Colonic mucosa (tissue), 1 donor: ENCODE measurements around a stretch of chr10.

DNA sequence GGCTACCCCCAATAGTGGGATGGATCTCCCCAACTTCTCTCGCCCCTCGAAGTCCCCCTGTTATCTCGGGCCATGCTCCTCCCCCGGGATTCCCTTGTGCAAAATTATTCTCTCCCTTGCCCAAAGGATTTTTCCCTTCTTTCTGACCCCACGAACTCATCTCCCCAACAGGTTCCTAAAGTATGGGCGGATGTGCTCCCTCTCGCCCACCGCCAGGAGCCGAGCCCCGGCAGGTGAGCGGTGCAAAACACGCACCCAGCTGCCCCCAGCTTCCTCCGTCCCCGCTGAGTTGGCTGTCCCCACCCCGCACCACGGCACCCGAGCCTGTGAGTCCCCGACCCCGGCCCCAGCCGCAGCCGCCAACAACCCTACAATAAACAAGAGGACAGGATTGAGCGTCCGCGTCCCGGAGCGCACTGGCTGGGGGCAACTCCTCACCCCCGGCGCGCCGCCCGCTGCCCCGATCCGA lies 935 bp downstream of the KCNMA1 start:
- PRO-cap: no peak

DNA sequence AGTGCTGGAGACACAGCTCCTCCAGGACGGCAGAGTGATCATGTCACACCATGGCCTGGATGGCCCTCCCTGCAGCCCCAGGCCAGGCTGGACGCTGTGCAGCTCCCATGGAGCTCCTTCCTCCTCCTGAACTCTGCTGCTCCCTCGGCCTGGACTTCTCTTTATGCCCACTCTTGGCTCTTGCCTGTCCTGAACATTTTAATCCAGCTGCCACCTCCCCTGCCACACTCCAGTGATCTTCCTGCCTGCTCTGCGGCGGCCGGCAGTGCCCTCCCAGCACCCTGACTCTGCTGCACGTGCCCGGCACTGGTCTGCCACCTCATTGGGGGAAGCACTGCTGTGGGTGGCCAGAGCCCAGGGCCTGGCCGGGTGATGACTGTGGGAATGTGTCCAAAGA lies 116.1 kb downstream of the DLG5 start:
- PRO-cap: unidirectional peak, minus-strand start at position 132 of the sequence

DNA sequence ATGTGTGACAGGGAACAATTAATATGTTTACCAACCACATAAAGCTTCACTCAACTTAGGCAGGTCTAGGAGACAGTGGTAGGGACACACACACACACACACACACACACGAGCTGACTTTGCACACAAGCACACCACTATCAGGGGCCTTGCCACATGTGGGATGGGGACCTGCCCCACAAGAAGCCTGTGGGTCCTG lies 70.3 kb downstream of the DLG5 start:
- PRO-cap: no peak

GRCh38 chr10:77877607-77878894 lies 48.5 kb downstream of the DLG5 start:
- PRO-cap: no peak

- PRO-cap: no peak
Observed at GRCh38 chr10:77905301-77905935, 21.1 kb downstream of the DLG5 start.

DNA sequence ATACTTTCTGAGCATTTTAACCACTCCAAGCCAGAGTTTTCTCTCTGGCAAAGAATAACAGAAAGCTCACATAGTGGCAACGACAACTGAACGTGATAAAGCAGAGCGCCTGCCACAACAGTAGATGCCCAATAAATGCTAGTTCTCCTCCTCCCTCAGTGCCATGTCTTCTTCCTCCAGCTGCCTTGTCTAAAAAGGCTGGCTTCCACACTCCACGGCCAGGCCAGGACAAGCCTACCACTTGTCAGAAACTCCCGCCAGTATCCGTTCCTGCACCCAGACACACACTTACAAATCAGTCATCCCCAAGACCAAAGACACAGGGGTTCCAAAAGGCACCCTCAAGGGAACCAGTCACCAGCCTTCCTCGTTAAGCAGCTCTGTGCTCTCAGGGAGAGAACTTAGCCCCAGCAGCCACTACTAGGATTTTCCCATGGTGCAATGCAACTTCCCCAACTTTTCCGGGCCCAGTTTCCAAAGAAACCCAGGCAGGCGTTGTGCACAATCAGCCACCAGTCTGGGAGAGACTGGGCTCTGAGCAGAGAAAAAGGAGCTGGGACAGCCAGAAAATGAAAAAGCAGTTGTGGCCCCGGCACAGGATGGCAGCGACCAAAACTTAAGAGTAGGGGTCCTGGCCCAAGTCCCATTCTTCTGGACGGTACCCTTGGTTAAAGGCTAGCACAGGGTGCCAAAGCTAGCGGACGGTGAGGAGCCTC lies 1.2 kb downstream of the DLG5 start:
- PRO-cap: unidirectional peak, plus-strand start at position 515 of the sequence

DNA sequence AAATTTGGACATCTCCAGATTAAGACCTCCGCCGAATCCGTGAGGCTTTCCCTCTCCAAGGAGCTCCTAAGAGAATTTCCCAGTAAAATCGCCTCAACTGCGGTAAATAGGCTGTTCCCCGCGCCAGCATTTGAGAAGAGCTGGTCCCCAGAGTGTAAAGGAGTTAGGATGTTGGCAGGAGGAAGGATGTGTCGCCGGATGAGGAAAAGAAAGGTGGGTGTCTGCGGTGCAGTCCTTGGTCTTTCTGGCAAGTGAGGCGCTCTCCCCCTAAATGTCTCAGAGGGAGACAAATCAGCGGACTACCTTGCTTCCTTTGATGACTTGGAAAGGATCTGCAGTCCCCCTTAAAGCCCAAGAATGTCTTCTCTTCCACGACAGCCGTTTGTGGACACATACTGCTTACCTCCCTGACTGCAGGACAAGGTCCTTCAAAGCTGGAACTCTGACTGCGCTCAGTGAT lies 885 bp upstream of the DLG5 start:
- PRO-cap: no peak

- PRO-cap: no peak
Observed at GRCh38 chr10:77983669-77984370, 45.5 kb downstream of the POLR3A start.

DNA sequence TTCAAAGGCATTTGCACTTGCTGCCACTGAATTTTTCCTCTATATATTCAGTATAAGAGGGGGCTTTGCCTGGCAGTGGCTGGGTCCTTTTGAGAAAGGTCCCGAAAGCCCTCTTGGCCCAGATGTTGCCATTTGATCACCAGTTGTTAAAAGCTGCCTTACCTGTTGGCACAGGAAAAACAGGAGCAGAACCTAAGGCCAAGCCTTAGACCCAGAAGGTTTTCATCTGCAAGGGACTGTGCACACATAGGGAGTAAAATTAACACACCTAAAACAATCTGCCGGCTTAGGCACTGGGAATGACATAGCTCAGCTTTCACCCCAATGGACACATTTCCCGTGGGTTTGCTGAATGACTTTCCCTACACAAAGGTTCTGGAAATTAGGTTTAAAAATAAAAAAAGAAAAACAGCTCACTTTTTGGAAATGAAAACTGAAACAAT lies 40.6 kb downstream of the POLR3A start:
- PRO-cap: no peak

DNA sequence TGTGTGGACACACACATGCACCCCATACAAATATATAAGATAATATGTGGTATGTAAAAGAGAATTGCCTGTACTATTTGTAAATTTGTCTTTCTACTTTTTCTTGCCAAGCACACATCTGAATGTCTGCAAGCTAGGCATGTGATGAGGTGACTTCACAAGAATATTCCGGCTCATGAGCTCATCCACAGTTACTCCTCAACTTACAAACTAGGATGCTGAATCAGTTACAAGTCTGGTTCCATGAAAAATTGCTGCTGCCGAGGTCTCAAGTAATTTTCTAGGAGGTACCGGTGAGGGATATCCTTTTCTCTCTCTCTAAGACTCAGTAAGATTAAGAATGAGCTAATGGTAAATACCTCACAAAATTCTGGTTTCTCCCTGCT lies 26.4 kb downstream of the POLR3A start:
- PRO-cap: no peak

- PRO-cap: no peak
Observed at GRCh38 chr10:78040515-78041693, 7.2 kb downstream of the RPS24 start.

DNA sequence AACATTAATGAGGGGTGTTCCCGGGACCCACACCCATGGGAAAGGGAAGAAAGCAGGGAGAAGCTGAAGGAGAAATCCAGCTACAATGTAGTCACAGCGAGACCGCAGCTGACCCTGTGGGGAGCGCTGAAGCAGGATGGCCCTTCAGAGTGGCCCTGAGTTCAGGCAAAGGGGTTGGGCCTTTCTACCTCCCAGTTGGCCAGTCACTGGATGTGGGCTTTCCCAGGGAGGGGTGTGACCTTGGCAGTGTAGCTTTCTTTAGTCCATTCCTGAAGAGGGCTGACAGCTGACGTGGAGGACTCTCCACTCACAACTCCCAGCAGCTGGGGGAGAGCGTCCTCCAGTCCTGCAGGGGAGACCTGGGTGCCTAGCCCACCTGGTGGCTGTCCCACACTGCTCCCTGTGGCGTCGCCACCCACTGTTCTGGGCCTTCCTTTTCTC lies 324.1 kb upstream of the ZMIZ1 start:
- PRO-cap: no peak

- PRO-cap: no peak
Observed at GRCh38 chr10:78802460-78803325, 266.1 kb upstream of the ZMIZ1 start.

DNA sequence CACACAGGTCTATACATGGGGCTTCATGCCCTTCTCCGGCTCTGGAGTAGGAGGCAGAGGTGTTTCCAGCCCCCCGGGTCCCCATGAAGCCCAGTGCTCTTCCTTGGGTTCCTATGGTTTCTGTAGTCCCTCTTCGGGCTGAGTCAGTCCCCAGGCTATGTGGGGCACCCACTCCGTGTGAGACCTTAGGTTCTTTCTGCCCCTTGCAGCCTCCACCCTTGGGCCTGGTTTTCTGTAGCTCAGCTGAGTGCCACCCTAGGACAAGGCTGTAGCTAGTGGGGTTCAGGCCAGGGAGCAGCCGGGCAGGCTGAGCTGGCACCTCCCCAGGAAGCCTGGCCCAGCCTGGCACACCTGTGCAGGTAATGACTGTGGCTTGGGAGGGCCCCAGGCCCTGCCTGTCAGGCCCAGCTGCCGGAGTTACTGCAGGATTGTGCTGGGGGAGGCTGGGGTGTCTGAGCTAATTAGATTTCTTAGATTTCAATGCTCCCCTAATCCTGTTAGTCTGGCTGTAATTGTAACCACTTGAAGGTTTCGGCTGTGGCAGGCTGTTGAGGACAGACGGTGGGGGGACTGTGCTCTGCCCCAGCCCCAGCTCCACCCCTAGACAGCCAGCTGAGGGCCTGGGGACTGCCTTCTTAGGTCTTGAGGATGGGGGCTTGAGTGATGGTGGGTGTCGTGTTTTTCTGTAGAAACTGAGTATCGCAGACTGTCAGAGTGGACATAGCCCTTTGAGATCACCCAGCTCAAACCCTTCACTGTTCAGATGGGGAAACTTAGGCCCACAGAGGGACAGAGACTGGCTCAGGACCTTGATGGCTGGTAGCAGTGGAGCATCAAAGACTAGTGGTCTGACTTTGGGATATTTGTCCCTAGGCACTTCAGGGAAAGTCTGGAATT lies 6.0 kb downstream of the ZMIZ1 start:
- PRO-cap: bidirectional peak, plus-strand start at position 414 of the sequence, minus-strand start at position 268 of the sequence

DNA sequence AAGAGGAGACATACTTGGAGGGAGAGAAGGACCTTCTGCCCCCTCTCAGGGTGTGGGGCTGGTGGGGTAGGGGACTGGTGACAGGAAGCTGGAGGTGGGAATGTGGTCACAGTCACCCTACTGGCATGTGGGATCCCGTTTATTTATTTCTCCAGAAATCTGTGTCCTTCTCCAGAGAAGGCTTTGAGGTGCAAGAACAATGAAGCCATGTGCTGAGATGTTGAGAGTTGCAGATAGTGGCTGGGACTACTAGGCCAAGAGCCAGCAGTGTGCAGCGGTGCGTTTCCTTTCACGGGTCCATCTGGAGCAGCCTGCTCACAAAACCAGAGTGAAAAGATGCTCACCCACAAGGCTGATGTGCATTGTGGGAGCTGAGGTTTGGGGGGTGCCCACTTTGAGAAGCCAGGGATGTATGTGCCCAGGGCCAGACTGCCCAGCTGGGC lies 21.7 kb downstream of the ZMIZ1 start:
- PRO-cap: no peak

GRCh38 chr10:79102822-79103600 lies 34.2 kb downstream of the ZMIZ1 start:
- PRO-cap: no peak

DNA sequence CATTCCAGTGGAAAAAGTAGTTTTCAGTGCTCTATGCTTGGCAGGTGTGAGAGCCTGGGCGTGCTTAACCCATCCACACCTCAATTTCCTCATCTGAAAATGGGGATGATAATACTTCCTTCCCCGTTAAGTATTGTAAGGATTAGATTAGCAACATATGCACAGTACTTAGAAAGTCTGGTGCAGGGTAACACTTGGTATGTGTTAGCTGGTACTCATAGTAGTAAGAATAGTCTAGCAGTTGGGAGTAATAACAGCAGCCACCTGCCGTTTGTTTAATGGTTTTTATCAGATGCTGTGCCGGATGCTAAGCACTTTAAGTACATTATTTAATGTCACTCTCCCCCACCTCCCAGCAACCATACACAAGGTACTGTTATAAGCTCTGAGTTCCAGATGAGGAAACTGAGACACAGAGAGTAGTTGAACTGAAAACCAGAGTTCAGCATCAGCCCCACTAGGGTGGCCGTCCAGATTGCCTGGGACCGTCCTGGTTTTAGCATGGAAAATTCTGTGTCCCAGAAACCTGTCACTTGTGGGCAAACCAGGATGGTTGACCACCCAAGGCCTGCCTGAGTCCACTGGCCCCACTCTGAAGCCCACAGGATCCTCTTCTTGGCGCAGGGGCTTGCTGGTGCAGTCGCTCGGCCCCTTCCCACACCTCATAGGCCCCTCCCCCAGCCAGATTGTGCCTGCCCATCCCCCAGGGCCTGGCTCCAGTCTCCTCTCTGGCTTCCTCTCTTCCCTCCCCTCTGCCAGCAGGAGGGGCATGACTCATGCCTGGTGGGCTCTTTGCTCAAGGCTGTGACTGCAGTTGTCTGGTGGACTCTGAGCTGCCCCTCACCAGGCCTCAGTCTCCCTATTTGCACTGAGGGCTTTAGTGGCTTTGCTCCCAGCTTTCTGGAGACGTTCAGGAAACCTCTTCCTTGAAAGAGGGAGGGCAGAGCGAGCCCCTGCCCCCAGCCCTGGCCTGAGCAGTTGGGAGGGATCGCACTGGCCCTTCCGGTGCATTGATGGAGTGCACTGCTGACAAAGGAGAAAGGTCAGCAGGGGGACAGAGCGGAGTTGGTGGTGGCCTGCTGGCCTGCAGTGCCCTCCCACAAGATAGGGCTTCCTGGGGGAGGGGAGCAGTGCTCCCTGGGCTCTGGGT lies 60.4 kb downstream of the ZMIZ1 start:
- PRO-cap: no peak

GRCh38 chr10:79138885-79140066 lies 70.5 kb downstream of the ZMIZ1 start:
- PRO-cap: unidirectional peak, plus-strand start at chr10:79139219

DNA sequence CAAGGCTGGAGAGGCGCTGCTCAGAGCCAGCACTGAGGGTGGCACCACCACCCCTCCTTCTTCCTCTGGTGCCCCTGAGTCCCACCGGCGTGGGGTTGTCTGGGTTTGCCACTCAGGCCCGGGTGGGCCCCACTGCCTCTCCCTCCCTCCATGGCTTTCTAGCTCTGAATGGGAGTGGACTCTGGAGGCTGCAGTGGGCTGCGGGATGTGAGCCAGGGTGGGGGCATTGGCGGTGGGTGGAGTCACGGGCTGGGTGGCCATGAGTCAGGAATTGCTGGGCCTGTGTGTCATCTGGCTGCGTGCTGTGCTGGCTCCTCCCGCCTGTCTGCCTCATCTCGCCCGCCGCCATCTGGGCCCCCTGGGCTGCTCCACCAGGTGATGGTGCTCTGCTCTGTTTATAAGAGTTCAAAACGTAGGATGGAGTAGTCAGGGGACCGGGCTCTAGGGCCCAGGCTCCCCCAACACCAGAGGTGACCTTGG lies 82.9 kb downstream of the ZMIZ1 start:
- PRO-cap: bidirectional peak, plus-strand start at position 290 of the sequence, minus-strand start at position 154 of the sequence

GRCh38 chr10:79196930-79197872 lies 128.4 kb downstream of the ZMIZ1 start:
- PRO-cap: no peak